ENCODE data around the genes RUNX3 and MACO1.

DNA sequence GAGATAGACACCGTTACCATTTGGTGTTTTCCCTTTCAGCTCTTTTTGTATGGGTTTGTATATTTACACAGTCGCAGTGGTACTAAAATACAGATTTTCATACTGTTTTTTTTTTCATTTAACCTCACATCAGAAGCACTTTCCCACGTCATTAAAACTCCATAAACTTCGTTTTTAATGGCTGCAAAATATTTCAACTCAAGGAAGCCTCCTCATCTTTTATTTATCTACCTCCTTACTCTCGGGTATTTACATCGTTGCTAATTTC is 10.4 kb downstream of the RUNX3 start:
- RRBS = no CpG with 5 or more reads among the region's 6 CpGs

DNA sequence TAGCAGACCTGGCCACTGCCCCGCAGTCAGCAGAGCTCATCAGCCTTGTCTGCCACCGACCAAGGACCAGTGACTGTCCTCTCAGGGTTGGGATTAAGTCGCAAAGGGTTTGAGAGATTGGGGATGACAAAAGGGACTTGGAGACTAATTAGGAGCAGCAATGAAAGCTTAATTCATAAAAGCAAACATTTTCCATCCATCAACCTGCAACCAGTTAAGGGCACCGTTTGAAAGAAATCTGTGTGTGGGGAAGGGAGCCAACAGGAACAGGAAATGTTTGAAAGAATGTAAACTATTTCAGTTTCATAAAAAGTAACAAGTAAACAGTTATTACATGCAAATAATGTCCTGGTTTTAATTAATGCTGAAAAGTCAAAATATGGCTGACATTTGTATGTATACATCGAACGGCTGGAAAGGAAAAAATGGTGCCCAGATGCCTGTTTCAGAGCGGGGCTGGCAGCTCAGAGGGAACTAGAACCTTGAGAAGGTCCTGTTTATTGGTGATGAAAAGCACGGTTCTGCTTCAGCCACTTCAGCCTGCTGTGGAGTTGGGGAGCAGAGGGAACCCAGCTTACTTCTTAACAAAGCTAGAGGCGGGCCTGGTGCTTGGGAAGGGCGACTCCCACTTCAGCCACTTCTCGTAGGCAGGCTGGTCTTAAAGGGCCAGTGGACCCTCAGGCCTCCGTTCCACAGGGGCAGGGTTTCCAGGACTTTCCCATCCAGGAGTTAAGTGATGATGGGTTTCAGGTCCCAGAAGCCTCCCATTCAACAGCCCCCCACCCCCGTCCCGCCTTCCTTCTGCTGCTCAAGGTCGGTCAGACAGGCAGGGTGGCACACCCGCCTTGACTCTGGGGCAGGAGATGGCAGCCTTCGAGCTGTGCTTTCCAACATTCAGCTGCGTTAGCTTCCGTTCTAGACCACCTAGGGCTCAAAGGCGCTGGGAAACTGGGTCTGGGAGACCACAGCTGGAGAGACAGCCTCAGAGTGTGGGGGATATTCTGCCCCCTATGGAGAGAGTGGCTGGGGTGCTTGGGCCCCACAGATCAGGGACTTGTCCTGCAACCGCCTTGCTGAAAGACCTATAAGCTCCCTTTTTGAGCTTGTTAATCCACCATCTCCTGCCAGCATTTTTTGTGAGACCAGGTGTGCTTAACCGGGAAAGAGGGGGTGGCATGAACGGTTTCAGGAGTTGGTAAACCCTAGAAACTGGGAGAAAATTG is 3.5 kb downstream of the RUNX3 start:
- RRBS = no CpG with 5 or more reads among the region's 23 CpGs

DNA sequence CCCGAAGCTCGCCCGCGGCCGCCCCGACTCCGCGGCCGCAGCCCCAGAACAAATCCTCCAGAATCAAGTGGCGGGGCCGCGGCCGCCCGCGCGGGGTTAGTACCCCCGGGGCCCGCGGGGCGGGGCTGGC is at the start of gene RUNX3:
Gene RUNX3, minus strand, starts transcription at position 72 of the 130 bp plus-strand sequence.
- RRBS = 4% methylated on average over 4 of the region's 20 CpGs

- RRBS = no CpG with 5 or more reads among the region's 11 CpGs
Measured at GRCh38 chr1:24992672-24993147, 62.6 kb upstream of the RUNX3 start.

DNA sequence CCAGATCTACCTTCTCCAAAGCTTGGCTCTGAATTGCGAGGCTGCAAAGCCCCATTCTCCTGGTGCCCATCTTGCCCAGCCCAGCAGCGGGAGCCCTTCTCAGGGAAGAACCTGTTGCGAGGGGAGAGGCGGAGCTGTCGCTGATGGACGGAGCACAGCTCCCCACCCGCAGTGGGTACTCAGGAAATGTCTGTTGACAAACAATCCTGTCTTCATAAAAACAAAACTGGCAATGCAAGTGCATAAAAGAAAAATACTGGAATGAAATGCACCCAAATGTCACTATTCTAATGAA is 99.3 kb upstream of the RUNX3 start:
- RRBS = no CpG with 5 or more reads among the region's 7 CpGs

- RRBS = no CpG with 5 or more reads among the region's 29 CpGs
Measured at GRCh38 chr1:25031629-25032664, 101.9 kb upstream of the RUNX3 start.

- RRBS = no CpG with 5 or more reads among the region's 1 CpG
Measured at GRCh38 chr1:25109607-25110055, 122.7 kb downstream of the SYF2 start.

GRCh38 chr1:25247586-25248524 is 601 bp upstream of the RSRP1 start:
- RRBS = 1% methylated on average over 11 of the region's 44 CpGs

DNA sequence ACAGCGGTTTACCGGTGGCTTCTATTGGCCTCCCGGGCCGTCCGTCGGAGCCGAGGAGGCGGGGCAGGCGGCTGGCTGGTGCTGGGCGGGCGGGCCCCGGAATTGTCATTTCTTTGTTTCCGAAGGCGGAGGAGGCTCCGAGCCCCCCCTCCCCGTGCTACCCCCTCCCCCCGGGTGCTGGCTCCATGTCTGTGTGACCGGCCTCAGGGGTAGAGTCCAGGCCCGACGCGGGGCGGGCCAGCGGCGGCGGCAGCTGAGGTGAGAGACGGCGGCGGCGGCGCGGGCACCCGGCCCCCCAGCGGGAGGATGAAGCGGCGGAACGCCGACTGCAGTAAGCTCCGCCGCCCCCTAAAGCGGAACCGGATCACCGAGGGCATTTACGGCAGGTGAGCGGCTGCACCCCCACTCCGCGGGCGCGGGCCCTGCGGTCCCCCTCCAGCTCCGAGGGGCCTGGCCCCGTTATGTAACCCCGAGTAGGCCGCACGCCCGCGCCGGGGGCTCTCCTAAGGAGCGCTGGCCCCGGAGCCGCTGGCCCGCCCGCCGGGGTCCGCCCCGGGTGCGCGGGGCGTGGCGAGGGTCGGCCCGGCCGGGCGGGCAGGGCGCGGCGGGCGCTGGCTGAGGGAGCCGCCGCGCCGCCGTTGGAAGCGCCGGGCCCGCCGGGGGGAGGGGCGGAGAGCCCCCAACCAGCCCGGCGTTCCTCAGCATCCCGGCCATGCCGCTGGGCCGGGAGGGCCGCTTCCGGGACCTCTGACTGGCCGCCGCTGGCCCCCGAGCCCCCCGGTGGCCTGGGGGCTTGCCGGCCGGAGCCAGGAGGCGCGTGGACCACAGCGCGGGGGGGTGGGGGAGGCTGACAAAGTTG is at the start of gene MACO1:
Gene MACO1, plus strand, starts transcription at position 105 of the 859 bp plus-strand sequence.
- RRBS = 2% methylated on average over 60 of the region's 104 CpGs

GRCh38 chr1:25456261-25457206 is 25.8 kb downstream of the MACO1 start:
- RRBS = no CpG with 5 or more reads among the region's 7 CpGs

DNA sequence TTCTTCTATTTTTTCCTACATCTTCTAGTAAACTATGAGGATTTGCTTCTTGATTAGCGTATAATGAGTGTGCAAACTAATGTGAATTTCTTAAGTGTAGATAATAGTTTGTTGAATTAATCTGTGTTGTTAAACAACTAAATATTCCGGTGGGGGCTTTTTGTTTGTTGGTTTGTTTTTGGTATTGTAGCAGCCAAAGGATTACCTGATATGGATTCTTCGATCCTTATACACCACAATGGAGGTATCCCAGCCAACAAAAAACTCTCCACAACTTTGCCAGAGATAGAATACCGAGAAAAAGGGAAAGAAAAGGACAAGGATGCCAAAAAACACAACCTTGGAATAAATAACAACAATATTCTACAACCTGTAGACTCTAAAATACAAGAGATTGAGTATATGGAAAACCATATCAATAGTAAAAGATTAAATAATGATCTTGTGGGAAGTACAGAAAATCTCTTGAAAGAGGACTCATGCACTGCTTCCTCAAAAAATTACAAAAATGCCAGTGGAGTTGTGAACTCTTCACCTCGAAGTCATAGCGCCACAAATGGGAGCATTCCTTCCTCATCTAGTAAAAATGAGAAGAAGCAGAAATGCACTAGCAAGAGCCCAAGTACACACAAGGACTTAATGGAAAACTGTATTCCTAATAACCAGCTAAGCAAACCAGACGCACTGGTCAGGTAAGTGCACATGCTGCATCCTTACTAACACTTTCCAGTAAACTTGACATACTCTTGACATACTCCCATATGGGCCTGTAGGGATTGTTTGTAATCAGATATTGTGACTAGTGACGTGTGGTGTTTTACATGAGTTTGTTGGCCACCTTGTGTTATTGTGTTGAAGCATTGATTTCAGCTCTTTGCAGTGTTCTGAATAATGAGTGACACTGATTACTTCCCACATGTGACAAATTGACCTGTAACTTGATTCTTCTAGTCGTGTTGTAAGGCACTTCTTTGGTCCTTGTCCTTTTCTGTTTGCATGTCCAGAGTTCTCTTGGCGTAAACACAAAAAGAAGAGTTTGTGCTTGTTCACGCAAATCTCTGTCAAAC is 27.8 kb downstream of the MACO1 start:
- RRBS = no CpG with 5 or more reads among the region's 11 CpGs

GRCh38 chr1:25619010-25619540 is 2.5 kb downstream of the MAN1C1 start:
- RRBS = no CpG with 5 or more reads among the region's 9 CpGs

- RRBS = no CpG with 5 or more reads among the region's 3 CpGs
Measured at GRCh38 chr1:25693878-25694363, 77.3 kb downstream of the MAN1C1 start.

GRCh38 chr1:25699381-25699969 is 82.9 kb downstream of the MAN1C1 start:
- RRBS = no CpG with 5 or more reads among the region's 9 CpGs

DNA sequence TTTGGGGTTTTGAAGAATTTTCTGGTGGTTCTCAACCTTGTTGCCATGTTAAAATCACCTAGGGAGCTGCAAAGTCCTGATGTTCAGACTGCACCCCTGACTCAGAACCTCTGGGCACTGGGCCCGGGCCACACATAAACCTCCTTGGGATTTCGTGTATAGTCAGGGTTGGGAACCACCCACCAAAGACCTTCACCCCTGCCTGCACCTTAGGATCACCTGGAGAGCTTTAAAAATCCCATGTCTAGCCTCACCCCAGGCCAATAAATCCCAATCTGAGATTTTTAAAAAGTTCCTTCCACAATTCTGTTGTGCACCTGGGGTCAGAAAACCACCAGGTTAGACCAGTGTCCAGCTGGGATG is 26.2 kb upstream of the SELENON start:
- RRBS = no CpG with 5 or more reads among the region's 2 CpGs

DNA sequence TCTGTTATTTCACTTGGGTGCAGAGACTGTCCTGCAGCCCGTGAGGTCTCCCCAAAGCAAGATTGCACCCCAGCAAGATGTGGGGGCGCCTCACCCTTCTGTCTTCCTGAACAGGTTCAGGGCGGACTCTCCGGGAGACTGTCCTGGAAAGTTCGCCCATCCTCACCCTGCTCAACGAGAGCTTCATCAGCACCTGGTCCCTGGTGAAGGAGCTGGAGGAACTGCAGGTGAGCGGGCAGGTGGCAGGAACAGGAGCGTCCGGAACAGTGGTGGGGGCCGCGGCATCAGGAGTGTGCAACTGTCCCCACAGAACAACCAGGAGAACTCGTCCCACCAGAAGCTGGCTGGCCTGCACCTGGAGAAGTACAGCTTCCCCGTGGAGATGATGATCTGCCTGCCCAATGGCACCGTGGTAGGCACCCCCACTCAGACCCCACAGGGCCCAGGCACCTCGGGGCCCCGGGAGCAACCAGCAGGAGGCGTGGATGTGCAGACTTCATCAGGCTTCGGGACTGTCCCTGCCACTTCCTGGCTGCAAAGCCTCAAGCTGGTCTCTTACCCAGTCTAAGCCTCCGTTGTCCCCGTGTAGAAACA is 5.9 kb upstream of the MTFR1L start:
- RRBS = 92% methylated on average over 5 of the region's 20 CpGs

- RRBS = no CpG with 5 or more reads among the region's 17 CpGs
Measured at GRCh38 chr1:25861167-25862257, 2.3 kb upstream of the AUNIP start.

DNA sequence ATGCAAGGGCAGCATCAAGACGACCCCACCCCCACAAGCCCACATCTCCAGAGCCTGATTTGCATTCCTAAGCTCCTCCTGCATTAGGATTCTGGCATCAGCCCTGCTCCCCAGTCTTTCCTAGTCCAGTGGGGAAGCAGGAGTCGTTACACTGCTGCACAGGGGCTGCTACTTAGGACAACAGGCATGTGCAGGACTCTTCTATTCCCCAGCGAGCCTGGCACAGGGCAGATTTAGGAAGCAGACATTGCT is 7.9 kb downstream of the PAQR7 start:
- RRBS = no CpG with 5 or more reads among the region's 3 CpGs

- RRBS = no CpG with 5 or more reads among the region's 8 CpGs
Measured at GRCh38 chr1:25904854-25905327, 1.3 kb downstream of the STMN1 start.

DNA sequence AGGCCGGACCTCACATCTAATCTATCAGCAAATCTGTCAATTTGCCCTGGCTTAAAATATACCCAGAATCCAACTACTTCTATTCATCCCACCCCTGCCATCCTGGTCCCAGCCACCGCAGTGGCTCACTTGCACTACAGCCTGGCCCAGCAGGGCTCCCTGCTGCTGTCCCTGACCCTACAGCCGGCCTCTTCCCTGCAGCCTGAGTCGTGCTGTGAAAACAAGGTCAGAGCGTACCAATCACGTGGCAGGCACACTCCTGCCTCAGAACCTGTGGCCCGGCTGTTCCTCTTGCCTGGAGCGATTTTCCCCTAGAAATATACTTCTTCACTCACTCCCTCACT is 3.0 kb upstream of the EXTL1 start:
- RRBS = 39% methylated on average over 3 of the region's 8 CpGs